REH cell (cell line): ENCODE data around the genes SLITRK5, GPR180 and ABCC4.

DNA sequence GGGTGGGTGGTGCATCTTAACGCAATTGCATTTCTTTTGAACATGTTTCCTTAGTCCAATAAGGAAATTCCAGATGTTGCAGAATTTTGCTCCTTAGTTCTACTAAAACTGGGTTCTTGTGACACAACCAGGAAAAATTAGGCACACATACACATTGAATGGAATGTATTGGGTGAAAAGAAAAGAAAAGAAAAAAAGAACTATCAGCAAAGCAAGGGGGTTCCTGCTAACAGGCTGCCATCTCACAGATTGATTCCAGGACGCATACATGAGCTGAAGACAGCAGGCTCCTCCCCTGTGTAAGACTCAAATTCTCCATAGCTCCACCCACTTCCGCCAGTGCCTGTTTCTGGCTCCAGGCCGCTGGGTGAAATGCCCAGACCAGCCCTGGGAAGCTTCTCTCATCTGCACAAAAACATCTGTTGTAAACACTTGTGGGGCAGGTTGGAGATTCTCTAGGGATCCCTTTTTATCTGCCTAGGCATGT, 1054.3 kb upstream of the SPRY2 start:
- PRO-cap, result no peak

DNA sequence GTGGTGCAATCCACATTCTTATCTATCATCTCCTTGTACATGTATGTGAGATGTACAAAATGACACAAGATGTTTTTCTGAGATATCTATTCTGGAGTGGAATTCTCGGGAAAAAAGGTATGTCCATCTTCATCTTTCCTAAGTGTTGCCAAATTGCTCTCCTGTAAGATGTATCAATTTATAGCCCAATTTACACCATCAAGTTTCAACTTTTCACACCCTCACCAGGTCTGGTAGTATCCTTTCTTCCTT, 1547.4 kb downstream of the SLITRK1 start:
- PRO-cap, result no peak

DNA sequence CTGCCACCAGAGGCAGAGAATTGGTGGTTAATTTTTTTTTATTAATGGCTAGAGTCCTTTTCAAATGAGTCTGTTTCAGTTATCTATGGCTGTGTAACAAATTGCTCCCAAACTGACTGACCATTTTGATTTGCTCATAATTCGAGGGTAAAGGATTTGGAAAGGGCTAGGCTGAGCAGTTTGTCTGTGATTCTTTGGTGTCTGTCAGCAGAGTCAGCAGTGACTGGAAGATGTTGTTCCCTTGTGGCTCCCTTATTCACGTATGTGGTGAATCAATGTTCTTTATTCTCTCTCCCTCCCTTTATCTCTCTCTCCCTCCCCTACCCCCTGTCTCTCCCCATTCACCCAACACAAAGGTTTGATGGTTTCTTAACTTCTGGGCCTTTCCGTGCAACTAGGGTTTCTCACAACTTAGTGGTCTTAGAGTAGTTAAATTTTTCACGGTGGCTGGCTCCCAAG, 772.4 kb upstream of the SLITRK1 start:
- PRO-cap, result no peak

DNA sequence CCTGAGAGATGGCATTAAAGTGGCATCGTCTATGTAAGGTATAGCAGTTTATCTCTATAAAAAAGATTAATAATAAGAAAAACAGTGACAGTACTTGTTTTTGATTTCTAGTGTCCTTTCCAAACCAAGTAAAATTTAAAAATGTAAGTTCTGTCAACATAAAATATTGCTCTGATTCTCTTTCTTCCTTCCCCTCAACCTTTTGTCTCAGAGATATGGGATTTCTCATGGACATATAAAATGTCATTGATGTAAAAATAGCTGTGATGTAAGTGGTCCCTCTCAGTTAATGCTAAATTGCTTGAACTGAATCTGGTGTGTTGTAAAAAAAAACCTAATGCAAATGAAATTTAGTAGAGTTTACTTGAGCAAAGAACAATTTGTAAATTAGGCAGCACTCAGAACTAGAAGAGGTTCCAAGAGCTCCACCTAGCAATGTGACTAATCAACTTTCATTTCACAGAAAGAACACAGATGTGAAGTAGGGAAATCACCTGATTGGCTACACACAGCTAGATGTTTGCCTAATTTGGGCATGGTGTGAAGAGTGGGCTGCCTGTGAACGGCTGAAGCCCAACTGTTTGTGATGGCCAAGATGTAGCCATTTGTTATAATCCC, 724.6 kb upstream of the SLITRK5 start:
- PRO-cap, result no peak

- PRO-cap, result bidirectional peak, plus-strand start at chr13:87671427, minus-strand start at chr13:87671437
Observed at GRCh38 chr13:87670631-87671688, at the start of gene SLITRK5. TSS of gene SLITRK5 (plus strand) at chr13:87671371.

- PRO-cap, result no peak
Observed at GRCh38 chr13:87720568-87721146, 49.5 kb downstream of the SLITRK5 start.

DNA sequence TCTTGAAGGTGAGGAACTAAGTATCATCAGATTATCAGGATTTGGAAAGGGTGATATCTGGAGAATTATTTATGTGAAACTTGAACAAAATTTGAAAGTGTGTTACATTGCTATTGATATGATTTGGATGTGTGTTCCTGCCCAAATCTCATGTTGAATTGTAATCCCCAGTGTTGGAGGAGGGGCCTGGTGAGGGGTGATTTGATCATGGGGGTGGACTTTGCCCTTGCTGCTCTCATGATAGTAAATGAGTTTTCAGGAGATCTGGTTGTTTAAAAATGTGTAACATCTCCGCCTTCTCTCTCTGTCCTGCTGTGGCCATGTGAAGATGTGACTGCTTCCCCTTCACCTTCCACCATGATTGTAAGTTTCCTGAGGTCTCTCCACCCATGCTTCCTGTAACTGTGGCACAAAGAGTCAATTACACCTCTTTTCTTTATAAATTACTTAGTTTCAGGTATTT, 1731.0 kb downstream of the SLITRK5 start:
- PRO-cap, result no peak

GRCh38 chr13:91361771-91362412, 36.5 kb upstream of the GPC5 start:
- PRO-cap, result no peak

- PRO-cap, result no peak
Observed at GRCh38 chr13:91609693-91610138, 211.3 kb downstream of the GPC5 start.

DNA sequence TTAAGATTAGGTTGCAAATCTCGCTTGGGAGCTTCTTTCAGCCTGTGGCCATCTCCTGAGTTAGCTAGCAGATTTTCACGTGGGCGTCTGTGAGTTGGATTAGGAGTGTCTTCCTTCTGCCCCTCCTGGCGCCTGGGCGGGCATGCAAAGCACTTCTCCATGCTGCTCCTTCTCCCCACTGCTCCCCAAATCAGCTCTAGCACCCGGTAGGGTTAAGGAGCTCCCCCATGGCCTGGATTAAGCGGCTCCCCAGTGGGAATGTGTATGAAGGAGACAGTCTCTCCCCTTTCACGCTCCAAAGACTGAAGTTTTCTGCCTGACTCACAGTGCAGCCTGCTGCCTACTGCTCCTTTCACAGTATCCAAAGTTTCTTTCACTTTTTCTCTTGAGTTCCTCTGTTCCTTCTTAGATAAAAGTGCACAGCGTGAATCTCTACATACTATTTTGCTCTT, 17.8 kb downstream of the GPC6 start:
- PRO-cap, result no peak

DNA sequence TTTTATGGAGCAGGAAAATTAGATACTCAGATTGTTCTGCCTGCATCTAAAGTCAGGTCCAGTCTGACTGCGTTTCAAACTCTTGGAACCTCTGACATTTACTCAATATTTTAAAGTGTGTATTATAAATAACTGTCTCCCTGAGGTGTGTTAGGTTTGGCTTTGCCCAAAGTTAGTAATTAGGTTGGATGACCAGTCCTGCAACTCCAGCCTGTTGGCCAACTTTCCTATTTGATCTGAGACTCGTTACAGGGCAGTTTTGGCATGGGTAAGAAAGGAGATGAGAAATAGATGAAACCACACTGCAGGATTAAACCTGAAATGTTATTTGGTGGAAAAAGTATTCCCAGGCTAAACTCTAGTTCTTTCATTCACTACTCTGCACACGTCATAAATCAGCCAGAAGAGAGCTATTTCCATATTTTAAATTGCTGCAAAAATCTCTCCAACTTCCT, 357.1 kb downstream of the DCT start:
- PRO-cap, result no peak

GRCh38 chr13:94326760-94327180, 152.7 kb downstream of the DCT start:
- PRO-cap, result bidirectional peak, plus-strand start at chr13:94326920, minus-strand start at chr13:94326909

DNA sequence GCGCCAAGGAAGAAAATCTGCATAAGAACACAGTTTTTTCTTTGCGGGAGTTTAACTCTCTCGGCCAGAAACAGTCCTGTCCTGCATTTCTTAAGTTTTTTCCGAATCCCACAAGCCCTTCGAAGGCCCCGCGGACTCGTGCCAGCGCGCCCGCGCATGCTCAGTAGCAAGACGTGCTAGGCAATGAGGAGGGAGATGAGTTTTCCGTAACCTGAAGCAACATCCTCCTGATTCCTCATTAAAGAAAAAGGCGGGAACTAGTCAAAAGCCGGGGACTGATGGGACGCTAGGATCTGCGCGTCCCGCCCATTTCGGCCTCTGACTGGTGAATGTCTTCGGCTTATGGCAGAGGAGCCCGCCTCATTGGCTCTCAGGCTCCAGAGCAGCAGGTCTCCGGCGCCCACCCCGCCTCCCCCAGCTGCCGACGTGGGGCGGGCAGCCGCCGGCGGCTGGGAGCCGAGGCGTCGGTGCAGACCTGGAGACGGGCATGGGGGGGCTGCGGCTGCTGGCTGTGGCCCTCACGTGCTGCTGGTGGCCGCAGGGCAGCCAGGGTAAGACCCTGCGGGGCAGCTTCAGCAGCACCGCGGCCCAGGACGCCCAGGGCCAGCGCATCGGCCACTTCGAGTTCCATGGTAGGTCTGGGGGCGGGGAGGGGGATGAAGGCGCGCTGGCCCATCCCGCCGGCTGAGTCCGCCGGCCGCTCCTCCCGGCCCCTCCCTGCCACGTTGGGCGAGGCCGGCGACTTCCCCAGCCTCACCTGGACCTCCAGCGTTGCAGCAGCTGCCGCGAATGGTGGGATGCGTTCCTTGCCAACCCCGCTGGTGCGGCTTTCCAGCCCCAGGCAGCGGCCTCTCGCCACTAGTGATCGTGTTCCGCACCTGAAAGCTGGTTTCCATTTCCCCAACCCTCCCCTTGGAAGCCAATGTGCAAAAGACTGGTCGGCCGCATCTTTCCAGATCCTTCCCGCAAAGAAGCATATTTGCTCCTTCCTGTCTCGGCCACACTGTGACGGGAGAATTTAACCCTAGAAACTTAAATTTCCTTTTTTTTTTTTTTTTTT, at the start of gene GPR180:
TSS of gene GPR180 (plus strand) at position 417 of the 1,060 bp plus-strand sequence.
- PRO-cap, result bidirectional peak, plus-strand start at position 417 of the sequence, minus-strand start at position 158 of the sequence; unidirectional peak, minus-strand start at position 863 of the sequence

DNA sequence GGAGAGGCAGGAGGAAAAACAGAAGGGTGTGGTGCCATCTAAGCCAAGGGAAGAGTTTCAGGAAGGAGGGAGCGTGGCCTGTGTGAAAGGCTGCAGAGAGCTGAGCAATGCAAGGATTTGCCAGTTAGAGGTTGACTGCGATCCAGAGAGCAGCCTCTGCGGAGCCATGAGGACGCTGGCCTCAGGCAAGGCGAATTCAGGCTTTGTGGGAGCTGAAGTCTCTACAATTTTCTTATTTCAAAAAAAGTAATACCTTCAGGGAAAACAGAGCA, 28.9 kb downstream of the SOX21 start:
- PRO-cap, result no peak

- PRO-cap, result no peak
Observed at GRCh38 chr13:95298549-95299172, 2.6 kb downstream of the ABCC4 start.

DNA sequence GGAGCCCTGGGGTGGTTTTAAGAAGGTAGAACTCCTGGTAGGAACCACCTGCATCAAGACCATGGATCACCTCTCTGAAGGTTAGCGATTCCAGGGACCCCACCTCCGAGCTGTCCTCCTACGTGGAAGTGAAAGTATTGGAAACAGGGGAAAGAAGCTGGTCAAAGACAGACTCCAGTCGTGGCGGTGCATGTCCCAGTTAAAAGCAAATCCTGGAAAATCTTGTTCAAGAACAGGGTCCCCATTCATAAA, 1.1 kb downstream of the ABCC4 start:
- PRO-cap, result no peak

GRCh38 chr13:95301121-95301997, at the start of gene ABCC4:
TSS of gene ABCC4 (minus strand) at chr13:95301451.
- PRO-cap, result bidirectional peak, plus-strand start at chr13:95301580, minus-strand start at chr13:95301446; bidirectional peak, plus-strand start at chr13:95301870, minus-strand start at chr13:95301764

- PRO-cap, result no peak
Observed at GRCh38 chr13:96090281-96091006, 537 bp downstream of the HS6ST3 start.

DNA sequence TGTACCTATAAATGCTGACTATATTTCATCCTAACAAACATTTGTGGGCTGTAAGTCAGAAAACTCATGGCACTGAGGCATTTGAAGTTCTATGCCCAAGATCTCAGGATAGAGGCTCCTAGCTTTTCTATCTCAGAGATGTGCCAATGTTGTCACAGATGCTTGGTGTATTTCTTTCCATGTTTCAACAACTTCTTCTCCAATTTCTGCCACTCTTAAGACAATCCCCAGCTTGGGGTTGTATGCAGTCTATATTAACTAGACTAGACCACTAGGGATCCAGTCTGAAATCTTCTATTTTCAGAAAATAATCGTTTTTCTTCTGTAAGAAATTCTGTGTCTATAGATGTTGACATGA, 86.3 kb downstream of the OXGR1 start:
- PRO-cap, result no peak

DNA sequence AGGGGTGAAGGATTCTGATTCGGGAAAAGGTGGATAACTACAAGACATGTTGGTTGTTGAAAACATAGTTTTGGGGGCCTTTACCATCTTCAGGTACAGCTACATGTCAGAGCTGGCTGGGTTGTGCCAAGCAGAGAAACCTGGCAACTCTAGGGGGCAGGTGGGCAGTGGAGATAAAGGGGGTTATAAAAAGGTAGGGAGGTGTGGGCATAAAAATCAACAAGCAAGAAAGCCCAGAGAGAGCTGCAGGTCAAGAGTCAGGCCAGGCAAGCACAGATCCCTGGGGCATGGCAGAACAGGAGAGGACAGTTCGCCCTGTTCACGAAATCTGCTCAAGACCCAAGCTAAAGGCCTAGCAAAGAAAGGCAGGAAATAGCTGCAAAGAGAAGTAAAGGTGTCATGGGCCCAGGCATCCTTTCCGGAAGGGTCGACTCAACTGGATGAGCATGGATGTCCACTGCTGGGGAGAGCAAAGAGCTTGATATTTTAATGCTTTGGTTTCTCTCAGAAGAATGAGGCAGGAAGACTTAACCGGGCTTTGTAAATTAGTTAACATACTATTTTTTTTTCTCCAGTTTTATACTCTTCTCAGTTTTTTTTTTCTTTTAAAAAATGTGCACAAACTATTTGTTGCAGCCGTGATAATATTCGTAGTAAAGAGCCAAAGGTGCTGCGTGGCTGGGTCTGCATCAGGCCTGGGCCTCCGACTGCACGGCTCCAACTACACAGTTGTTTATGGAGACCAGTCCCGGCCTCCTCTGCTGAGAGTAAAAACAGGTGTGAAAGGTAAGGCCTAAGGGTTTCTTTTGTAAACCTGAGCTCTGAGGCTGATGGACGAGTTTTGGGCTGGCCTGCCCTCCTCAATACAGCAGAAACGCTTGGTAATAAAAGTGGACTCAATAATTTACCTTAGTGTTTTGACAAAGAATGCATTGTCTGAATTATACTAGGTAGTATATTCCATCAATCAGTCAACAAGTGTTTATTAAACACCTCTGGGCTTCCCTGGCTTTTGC, 3.6 kb downstream of the MBNL2 start:
- PRO-cap, result no peak